ENCODE measurements around the gene ARSG.

- PRO-cap: no peak
Observed at GRCh38 chr17:67893289-67893797, 68.0 kb downstream of the BPTF start.

DNA sequence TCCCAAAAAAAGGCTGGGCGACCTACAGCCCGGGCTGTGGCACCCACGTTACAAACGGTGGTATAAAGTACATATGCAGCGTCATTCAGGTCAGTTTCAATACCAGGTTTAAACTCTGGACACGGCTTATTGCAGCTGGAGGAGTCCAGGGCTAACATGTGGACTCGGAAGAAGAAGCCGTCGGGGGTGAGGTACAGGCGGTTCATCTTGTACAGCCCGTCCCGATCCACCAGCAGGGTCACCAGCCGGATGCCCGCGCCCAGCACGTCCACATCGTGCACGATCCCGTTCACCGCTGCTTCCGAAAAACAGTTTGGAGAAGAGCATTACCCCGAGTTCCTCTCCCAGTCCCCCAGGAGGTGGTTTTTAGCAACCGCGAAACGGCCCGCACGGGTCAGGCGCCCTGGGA lies 3.3 kb downstream of the C17orf58 start:
- PRO-cap: unidirectional peak, plus-strand start at position 168 of the sequence

- PRO-cap: no peak
Observed at GRCh38 chr17:68011102-68011363, 14.8 kb upstream of the C17orf58 start.

DNA sequence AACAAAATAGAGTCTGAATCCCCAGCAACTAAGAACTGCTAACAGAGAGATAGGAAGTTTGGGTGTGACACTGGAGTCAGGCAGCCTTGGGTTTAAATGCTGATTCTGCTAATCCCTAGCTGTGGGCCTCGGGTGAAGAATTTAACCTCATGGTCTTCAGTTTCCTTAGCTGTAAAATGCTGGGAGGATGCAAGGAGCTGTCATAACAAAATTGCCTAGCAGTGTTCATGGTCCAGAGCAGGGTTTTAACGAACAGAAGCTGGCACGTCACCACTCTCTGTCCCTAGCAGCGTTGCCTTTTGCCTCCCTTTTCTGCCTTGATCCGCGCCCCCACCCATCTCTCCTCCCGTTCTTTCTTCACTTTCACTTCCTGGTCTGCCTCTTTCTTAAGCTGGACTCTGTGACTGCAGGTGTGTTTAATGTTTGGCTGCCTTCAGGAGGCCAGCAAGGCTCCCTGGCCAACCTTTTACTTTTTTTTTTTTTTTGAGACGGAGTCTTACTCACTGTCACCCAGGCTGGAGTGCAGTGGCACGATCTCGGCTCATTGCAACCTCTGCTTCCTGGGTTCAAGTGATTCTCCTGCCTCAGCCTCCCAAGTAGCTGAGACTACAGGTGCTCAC lies 50.5 kb downstream of the KPNA2 start:
- PRO-cap: unidirectional peak, plus-strand start at position 380 of the sequence

- PRO-cap: no peak
Observed at GRCh38 chr17:68184673-68185418, 63.0 kb upstream of the AMZ2 start.

DNA sequence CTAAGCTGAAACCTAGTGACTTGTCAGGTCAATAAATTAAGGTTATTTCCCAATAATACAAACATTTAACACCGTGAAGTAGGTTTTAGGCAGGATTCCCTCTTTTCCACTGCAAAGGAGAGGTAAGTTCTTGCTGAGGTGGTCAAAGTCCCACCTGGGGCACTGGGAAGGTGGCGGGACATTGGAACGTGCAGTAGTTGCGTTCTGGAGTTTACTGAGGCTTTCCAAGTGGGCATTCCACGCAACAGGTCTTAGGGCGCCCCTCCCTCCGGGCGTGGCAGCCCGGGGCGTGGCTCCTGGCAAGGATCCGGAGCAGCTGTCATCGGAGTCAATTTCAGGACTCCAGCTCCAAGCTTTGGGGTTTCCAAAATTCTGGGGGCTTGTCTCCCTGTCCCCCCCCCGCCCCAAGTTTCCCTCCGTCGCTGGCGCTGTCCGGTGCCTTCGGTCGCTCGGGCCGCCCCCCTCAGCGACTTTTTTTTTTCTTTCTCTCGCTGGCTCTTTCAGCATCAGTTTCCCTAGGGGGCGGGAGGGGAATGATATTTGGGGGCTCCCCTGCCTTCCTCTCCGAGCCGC lies 43.1 kb upstream of the AMZ2 start:
- PRO-cap: no peak

GRCh38 chr17:68291012-68291638 lies at the start of gene ARSG:
TSS of gene ARSG (plus strand) at chr17:68291495.
- PRO-cap: bidirectional peak, plus-strand start at chr17:68291538, minus-strand start at chr17:68291372

DNA sequence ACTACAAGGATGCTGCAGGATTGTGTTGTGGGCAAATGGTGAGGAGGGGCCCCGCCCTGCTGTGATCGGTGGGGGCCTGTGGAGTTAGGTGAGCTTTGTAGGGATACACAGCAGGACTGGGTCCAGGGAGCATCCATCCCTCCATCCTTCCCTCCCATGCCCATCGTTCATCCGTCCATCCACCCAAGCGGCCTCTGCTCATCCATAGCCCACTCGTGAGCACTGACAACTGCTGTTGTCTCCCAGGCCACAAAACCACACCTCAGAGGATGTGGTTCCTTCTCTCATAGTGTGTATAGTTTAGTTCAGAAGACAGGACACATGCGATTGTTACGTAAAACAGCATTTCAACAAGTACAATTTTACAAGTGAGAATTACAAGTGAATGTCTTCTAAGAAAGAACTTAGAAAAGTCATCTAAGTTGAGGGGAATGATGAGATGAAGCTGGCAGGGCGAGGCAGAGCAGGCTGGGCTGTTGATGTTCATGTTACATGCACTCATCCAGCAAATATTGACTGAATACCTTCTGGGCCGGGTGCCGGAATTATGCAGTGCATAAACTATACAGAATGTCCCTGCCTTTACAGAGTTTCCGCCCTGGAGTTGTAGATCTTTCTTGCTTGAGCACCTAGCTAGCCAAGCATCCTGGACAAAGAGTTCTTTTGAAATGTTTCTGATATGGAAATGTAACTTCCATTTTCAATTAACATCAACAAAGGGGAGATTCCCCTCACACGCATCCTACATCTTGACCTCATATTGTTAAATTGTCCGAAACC lies 5.4 kb downstream of the ARSG start:
- PRO-cap: no peak

GRCh38 chr17:68301248-68302040 lies 10.1 kb downstream of the ARSG start:
- PRO-cap: no peak

GRCh38 chr17:68356374-68357063 lies 65.2 kb downstream of the ARSG start:
- PRO-cap: no peak

DNA sequence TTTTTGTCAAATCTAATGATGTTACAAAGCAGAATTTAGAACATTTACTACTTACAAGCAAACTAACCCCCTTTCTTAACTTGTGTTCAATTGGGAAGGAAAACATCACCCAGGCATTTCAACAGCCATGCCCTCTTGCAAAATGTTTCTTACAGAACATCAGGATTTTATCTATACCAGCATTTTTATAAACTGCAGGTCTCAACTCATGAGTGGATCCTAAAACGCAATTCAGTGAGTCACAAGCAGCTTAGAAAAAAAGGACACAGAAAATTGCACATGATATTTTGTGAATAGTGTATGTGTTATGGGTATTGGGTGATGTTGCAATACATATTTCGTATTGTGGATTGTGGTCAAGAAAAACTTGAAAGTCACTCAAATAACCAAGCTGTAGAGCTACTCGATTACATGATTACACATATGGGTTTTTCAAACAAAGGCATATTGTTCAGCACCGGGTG lies 1.5 kb downstream of the WIPI1 start:
- PRO-cap: no peak

GRCh38 chr17:68460346-68461111 lies 3.2 kb upstream of the WIPI1 start:
- PRO-cap: no peak

- PRO-cap: no peak
Observed at GRCh38 chr17:68519833-68520339, 7.7 kb downstream of the PRKAR1A start.

- PRO-cap: no peak
Observed at GRCh38 chr17:68522567-68523050, 10.4 kb downstream of the PRKAR1A start.

- PRO-cap: no peak
Observed at GRCh38 chr17:68541266-68542407, 29.4 kb downstream of the PRKAR1A start.

GRCh38 chr17:68596403-68597296 lies 4.5 kb downstream of the FAM20A start:
- PRO-cap: no peak

- PRO-cap: no peak
Observed at GRCh38 chr17:68994523-68995624, 39.7 kb upstream of the ABCA8 start.

DNA sequence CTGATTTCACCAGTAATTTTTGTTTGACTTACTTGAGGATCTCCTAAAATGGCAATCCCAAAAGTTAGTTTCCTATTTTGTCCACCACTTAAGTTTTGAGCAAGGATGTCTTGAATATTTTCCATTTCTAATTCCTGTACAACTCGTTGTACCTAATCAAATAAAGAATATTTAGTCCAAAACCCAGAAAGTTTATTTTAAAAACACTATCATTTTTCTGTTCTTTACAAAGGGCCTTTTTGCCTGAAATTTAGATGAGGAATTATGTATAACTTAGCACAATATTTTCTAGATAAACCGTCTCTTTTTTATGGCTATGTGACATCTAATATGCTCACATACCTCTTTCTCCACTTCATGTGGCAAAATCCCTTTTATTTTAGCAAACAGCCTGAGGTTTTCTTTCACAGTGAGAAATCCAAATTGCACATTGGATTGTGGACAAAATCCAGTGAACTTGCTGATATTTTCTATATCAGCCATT lies 33.4 kb downstream of the ABCA9 start:
- PRO-cap: no peak

GRCh38 chr17:69117712-69118526 lies 23.8 kb downstream of the ABCA6 start:
- PRO-cap: no peak

- PRO-cap: no peak
Observed at GRCh38 chr17:69227529-69227862, 1.1 kb downstream of the ABCA10 start.

Data from jejunum (tissue), 1 donor.